ENCODE measurements around a stretch of chr5.

- RRBS = no CpG with 5 or more reads among the region's 12 CpGs
Observed at GRCh38 chr5:172807708-172808452, 26.2 kb upstream of the ERGIC1 start.

DNA sequence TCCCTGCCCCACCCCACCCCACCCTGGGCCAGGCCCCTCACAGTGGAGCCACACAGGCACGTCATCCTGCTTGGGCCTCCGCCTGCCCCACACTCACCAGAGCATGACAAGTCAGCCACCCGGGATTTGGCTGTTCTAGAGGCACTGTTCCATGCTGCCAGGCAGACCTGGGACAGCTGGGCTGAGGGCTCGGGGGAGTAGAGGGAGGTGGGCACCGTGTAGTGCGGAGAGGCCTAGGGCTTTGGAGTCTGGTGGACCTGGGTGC lies 16.2 kb downstream of the ERGIC1 start:
- RRBS = no CpG with 5 or more reads among the region's 6 CpGs

- RRBS = no CpG with 5 or more reads among the region's 7 CpGs
Observed at GRCh38 chr5:172867325-172867793, 33.3 kb downstream of the ERGIC1 start.

- RRBS = no CpG with 5 or more reads among the region's 13 CpGs
Observed at GRCh38 chr5:172868333-172869223, 34.5 kb downstream of the ERGIC1 start.

DNA sequence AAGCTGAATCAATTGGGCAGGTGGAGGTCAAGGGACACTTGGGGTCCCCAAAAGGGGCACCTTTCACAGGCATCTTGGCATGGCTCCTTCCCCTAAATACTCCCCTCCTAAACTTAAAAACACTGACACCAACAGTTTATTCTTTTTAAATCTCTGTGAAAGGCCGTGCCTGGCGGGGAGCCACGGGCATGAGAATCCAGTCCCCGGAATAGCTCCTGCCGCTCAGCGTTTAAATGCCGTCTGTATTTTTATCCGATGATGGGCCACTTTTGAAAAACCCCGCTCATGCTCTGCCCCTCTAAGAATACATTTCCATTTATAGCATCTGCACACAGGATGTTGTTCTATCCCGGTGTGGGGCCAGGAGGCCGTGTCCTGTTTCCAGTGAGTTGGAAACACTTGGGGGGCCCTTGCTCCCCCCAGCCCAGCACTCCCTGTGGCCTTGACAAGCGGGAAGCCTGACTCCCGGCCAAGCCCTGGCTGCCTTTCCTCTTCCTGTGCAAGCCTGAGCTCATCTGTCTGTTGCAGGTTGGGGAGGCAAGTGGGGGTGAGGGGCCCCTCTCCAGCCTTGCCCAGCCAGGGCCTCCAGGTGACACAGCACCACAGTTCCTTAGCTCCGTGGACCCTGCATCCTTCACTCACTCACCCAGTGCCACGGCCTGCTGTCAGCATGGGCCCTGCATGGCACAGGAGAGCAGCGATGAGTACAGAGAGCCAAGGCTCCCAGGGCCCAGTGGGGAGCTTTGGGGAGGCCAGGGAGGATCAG lies 39.0 kb downstream of the ERGIC1 start:
- RRBS = 6% methylated on average over 4 of the region's 16 CpGs

DNA sequence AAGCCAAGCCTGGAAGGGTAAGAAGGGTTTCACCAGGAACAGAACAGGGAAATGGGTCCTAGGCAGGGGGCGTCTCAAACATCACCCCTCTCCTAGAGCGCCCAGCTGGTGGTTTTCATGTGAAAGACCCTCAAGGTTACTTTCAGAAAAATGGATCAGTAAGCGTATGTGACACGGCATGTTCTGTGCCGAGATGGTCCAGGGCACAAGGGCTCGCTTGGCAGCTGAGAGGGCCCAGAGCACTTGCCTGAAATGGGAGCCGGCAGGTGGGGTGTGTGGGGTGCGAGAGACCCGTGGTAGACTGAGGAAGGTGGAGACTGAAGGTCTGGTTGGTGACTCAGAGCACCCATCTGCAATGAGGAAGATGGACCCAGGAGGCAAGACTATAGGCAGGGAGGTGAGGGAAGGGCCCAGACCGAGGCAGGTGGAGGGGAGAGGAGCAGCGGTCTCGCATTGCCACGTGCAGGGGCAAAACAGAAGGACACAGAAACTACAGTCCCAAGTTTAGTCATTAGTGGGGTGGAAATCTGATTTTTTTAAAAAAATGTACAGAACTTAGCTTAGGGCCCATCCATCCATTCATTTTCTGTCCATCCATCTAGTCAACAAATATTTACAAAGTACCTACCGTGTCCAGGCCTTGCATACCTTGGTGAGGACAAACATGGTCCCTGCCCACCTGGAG lies 34.9 kb upstream of the RPL26L1 start:
- RRBS = no CpG with 5 or more reads among the region's 14 CpGs

- RRBS = no CpG with 5 or more reads among the region's 7 CpGs
Observed at GRCh38 chr5:172951946-172952682, 7.1 kb upstream of the RPL26L1 start.

GRCh38 chr5:172953823-172954751 lies 5.1 kb upstream of the RPL26L1 start:
- RRBS = no CpG with 5 or more reads among the region's 16 CpGs

GRCh38 chr5:172958270-172959040 lies 769 bp upstream of the RPL26L1 start:
- RRBS = 2% methylated on average over 29 of the region's 55 CpGs

DNA sequence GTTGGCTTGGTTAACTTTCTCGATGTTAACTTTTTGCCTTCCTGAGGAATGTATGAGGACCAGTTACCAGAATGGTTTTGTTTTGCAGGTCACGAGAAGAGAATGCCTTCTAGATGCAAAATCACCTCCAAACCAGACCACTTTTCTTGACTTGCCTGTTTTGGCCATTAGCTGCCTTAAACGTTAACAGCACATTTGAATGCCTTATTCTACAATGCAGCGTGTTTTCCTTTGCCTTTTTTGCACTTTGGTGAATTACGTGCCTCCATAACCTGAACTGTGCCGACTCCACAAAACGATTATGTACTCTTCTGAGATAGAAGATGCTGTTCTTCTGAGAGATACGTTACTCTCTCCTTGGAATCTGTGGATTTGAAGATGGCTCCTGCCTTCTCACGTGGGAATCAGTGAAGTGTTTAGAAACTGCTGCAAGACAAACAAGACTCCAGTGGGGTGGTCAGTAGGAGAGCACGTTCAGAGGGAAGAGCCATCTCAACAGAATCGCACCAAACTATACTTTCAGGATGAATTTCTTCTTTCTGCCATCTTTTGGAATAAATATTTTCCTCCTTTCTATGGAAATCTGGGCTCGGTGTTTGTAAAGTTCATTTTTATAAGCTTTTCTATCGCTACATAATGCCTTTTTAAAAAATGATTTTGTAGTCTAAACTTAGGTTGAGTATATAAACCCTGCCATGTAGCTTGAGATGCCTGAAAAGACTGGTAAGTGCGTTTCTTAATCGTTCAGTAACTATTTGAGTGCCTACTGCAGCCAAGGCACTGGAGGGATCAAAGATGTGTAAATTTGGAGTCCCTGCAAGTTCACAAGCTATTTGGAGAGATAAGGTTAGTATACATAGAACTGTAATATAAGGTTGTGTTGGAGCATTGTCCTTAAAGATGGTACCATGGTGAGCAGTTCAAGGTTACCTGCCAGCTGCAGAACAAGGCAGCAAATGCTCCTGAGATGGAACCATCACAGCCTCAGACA lies 21.5 kb upstream of the CREBRF start:
- RRBS = no CpG with 5 or more reads among the region's 15 CpGs

DNA sequence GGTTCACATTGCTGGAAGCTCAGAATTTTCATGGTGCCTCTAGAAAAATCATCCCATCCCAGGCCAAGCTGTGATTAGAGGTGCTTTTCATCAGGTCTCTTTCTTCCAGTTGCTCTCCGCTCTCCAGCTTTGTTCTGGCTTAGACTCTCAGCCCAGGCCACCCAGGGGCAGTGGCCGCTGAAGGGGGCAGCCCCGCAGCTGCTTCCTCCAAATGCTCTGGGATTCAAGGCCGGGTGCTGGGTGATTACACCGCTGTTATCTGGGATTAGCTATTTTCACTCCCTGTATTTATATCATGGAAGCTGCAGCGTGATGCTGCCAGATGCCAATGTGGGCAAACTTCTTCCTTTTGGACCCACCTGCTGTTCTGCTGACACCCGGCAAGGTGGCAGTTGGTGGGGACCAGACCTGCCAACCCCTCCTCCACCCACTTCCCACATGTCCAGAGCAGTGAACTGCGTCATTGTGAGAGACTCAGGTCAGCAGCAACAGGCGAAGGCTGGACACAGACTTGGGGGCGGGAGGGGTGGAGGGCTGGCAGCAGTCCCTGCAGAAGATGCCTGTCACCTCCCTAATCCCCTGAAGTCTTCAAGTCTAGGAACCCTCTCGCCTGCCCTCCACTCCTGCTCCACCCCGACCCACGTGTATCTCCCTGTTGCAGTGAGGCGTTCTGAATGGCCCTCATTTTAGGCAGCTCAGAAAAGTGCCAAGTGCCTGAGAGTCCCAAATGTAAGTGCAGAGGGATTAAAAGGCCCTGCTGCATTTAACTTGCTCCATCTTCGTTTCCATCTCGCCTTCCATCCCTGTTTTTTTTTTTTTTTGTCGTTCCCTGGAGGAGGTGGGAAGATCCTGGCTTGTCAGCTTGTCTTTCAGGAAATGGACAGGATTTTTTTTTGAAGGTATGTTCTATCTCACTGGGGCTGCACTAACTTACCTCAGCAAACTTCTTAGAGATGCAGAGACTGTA lies 34.0 kb upstream of the NKX2-5 start:
- RRBS = no CpG with 5 or more reads among the region's 17 CpGs

- RRBS = no CpG with 5 or more reads among the region's 6 CpGs
Observed at GRCh38 chr5:173310782-173311123, 17.5 kb downstream of the STC2 start.

DNA sequence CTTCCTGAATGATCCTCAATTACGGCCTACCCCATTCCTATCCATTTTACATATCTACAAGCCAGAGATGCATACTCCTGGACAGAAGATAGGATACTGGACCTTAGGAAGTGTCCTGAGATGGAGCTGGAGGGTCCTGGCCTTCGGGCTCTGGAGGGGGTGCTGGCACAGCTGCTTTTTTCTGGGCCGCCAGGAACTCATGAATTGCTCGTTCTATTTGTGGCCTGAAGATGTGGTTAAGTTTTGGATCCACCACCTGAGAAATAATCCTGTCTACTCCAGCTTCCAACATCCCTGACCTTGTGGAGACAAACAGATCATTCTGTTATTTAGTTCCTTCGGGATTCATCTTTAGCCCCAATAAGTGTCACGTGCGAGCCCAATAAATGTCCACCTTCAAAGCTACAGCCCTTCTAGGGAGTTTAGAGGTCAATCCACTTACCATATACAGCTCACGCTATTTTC lies 7.3 kb downstream of the BOD1 start:
- RRBS = no CpG with 5 or more reads among the region's 8 CpGs

- RRBS = no CpG with 5 or more reads among the region's 3 CpGs
Observed at GRCh38 chr5:173612966-173613422, 3.5 kb downstream of the BOD1 start.

DNA sequence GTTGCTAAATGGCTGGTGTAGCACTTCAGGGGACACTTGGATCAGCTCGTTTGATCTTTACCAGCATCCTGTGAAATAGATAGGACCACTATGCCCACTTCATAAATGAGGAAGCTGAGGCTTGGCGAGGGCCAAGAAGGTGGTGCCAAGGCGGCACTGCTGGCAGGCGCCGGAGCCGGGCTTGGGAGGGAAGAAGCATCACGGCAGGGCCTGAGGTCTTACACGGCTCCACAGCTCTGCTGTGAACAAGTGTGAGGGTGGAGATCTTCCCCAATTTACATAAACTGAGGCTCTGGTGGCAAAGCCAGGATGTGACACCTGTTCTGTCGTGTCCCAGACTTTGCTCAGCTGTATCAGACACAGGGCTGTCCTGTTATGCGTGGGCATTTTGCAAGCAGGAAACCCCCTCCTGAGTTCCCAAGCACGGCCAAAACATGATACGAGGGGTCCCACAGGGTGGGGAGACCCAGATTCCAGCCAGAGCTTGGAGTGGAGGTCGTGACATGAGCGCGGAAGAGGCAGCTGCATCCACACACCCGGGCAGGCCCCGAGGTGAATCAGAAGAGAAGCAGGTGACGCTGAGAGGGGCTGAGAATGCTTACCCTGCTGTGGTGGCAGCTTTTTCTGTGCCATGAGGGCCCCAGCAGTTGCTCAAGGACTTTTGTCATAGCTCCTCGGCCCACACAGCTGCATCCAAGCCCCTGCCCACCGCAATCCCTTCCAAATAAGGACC lies 117.5 kb upstream of the BOD1 start:
- RRBS = no CpG with 5 or more reads among the region's 20 CpGs

GRCh38 chr5:173764492-173764913 lies 123.6 kb upstream of the CPEB4 start:
- RRBS = under 1% methylated on average over 4 of the region's 8 CpGs

- RRBS = no CpG with 5 or more reads among the region's 7 CpGs
Observed at GRCh38 chr5:173772343-173772808, 115.8 kb upstream of the CPEB4 start.

GRCh38 chr5:173823895-173824627 lies 64.1 kb upstream of the CPEB4 start:
- RRBS = no CpG with 5 or more reads among the region's 6 CpGs

DNA sequence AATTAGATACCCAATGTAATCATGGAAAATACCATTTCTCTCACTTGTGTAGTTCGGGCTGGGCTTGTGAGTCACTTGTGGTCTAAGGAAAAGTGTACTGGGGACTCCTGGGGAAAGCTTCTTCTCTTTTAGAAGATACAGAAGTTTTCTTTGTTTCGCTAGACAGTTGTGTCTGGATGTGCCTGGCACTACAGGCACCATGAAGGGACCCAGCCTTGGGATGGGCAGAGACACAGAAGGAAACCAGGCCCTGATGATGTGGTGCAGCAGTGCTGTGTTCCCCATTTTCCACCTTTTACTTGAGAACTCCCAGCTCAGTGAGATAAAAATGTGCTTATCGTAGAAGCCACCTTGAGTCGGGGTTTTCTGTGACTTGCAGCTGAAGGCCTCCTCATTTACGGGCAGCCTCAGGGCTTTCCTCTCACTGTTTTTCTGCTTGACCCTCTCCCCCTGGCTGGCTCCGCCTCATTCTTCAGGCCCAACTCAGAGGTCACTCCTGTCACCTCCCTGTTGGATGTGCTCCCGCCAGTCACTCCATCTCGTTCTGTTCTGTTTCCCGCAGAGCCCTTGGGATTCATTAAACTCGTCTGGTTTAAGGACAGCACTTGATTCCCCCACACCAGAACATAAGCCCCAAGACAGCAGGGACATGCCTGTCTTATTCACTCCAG lies 32.6 kb upstream of the CPEB4 start:
- RRBS = no CpG with 5 or more reads among the region's 10 CpGs

GRCh38 chr5:173860470-173861042 lies 27.6 kb upstream of the CPEB4 start:
- RRBS = no CpG with 5 or more reads among the region's 9 CpGs